Thoracic aorta (tissue), 1 donor: ENCODE results near the gene UBE2D4.

GRCh38 chr7:42240269-42240816 lies 3.3 kb upstream of the GLI3 start:
- RAMPAGE, long total RNA: no peak

GRCh38 chr7:42493333-42494073 lies 256.5 kb upstream of the GLI3 start:
- RAMPAGE, long total RNA: no peak

- RAMPAGE, long total RNA: no peak
Measured at GRCh38 chr7:43044068-43044387, 68.4 kb upstream of the HECW1 start.

- RAMPAGE, long total RNA: no peak
Measured at GRCh38 chr7:43585491-43586034, 2.7 kb downstream of the STK17A start.

DNA sequence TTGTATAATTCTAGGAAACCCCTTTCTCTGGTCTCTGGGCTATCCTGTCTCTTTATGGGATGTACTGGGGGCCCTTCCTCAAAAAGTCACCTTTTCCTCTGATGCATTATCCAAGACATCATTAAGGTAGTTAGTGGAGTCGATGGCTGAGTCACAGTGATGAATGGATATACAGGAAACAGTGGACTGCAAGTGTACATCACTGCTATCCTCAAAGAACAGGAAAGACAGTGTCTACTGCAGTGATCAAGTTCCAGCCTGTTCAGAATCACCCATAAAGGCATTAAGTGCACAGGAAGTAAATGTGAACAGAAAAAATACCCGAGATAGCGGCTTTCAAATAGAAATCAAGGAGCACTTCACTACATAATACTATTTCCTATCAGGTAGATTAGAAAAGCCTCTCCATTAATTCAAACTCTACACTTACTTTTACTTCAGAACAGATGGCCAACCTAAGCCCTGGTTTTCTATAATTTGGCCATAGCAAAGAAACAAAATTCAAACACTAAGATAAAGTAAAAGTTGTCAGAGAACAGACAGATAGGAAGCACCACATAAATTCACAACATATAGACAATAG lies 54.6 kb downstream of the STK17A start:
- RAMPAGE, long total RNA: no peak

DNA sequence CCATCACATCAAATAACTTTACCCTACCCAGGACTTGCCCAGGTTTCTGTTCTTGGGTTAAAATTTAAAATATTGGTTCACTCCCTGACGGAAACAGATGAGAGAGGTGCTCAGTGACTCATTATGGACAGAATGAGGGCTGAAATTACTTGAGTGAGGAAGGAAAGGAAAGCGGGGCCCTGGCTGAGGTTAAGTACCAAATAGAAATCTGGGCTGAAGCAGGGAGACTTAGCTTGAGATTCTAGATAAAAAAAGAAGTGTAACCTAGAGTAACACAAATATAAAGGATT lies 59.6 kb downstream of the COA1 start:
- RAMPAGE, long total RNA: no peak

DNA sequence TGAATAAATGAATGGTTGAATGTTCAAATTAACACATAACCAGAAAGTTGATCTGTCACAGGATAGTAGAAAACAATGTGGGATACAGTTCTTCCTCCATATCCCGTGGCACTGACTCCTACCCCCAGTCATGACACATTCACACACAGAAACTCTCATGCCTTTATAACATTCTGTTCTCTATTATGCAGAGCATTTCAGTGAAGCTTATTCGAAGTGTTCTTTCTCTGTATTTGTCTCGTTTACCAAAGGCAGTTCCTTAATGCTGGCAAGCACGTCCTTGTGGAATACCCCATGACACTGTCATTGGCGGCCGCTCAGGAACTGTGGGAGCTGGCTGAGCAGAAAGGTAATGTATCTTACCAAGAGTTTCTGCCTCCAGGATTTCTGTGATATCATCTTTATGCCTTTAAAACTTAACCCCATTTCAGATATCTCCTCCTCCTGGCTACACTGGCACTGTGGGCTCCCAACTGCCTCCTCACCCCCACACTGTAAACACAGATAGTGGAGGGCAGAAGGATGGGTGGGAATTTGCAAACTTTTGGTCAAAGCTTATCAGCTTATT lies 34.1 kb downstream of the BLVRA start:
- RAMPAGE, long total RNA: no peak

DNA sequence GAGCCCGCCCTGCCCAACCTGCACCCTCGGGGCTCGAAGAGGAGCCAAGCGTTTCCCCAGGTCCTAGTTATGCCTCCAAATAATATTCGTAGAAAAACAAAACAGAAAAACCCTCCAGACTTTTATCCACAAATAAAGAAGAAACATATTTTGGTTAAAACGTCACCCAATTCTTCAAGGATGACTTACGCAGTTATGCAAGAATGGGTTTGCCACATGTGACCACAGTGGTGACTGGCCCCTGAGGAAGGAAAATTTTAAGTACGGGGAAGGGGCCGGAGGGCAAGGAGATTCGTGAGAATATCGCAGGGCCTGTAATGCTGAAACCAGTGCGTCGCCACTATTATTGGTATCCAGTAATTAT lies 494 bp upstream of the MRPS24 start:
- RAMPAGE, long total RNA: no peak

GRCh38 chr7:43872185-43873345 lies 3.2 kb upstream of the MRPS24 start:
- RAMPAGE, long total RNA: no peak

GRCh38 chr7:43874486-43874685 lies 5.1 kb upstream of the MRPS24 start:
- RAMPAGE, long total RNA: no peak

DNA sequence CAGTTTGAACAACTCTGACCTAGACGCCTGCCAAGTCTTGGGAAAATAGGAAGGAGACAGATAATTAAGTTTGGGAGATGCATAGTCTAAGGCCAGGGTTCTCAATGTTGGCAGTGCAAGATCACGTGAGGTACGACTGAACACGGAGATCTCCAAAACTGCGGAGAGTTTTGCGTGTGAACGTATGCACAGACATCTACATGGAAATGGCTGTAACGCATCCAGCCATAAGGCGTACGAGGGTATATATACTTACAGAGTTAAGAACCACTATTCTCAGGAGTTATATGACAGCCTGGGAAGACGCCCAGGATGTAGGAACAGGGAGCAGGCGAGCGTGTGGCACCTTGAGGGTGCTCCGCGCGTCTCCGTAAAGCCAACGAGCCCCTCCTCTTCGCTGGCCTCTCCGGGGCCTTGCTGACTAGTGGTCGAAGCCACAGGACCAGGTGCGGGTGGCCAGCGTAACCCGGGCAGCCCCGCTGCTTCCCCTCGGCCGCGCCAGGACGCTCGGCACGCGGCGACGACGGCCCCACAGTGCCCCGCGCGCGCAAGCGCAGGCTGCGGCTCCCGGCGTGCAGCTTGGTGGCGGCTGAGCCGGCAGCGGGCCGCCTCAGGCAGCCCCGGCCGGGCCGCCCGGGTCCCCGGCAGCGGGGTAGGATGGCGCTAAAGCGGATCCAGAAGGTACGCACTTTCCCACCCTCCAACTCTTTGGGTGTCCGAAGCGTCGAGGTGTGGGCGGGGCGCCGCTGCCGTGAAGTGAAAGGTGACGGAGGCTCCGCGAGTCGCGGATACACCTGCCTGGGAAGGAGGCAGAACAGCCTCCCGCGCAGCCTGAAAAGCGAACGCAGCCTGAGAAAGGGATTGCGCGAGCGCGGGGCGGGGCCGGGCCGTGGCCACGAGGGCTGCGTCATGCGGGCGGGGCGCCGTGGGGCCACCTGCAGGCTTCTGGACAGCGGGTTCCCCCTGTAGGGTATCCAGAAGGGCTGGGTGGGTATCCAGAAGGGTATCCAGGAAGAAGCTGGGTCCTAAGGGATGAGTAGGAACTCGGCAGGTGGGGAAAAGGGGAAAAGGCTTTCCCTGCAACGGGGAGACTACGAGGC lies at the start of gene UBE2D4:
TSS of gene UBE2D4 (plus strand) at position 561 of the 1,100 bp plus-strand sequence.
- RAMPAGE, long total RNA: no peak

- RAMPAGE, long total RNA: no peak
Measured at GRCh38 chr7:44059166-44059924, 6.0 kb downstream of the PGAM2 start.

- RAMPAGE, long total RNA: no peak
Measured at GRCh38 chr7:44081246-44081690, 1.1 kb downstream of the POLM start.

- RAMPAGE, long total RNA: no peak
Measured at GRCh38 chr7:44100961-44101641, 3.0 kb upstream of the AEBP1 start.

DNA sequence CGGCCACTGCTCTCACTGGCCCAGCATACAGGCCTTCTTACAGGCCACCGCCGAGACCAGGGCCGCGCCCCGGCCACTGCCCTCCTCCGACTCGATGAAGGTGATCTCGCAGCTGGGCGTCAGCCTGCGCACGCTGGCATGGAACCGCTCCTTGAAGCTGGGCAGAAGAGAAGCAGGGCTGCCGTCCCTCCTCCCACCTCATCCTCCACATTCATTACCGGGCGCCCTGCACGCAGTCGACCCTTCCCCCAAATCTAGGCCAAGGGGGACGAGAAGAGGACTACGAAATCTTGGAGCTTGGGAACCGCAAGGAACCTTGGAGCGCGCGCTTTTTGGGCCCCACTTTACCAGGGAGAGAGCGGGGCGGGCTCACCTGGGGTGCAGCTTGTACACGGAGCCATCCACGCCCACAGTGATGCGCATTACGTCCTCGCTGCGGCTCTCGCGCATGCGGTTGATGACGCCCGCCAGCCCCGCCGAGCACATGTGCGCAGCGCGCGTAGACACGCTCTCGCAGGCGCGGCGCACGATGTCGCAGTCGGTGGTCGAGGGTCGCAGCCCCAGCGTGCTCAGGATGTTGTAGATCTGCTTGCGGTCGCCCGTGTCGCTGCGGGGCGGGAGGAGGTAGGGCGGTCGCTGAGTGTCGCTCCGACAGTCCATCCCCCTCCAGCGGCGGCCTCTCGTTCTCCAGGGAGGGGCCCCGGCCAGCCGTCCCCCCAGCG lies 4.2 kb upstream of the MYL7 start:
- RAMPAGE, long total RNA: no peak

DNA sequence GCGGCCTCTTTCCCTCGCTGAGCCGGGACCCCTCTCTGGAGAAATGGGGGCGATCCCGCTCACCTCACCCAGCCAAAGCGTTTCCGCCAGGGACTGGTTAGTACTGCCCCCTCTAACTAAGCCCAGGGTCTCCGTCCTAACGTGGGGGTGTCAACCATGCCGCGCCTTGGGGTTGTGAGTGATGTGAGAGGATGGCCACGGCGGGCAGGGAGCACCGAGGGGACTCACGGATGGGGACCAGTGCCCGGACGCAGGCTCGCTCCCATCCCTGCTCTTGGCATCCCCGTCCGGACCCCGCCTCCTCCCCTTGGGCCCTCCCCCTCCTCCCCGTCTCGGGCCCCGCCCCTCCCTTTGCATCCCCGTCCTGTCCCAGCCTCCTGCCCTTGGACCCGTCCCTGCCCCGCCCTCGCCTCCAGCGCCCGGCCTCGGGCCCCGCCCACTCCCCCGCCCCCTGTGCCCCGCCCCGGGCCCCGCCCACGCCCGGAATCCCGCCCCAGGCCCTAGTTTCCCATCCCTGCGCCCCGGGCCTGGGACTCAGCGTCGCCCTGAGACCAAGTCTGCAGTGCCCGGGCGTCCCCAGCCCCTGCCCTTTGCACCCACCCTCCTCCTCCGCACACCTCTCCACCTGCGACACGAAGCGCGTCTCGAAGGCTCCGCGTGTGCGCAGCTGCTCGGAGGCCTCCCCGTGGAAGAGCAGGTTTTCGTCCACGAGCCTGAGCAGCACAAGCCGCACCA lies 4.9 kb upstream of the MYL7 start:
- RAMPAGE, long total RNA: no peak

- RAMPAGE, long total RNA: no peak
Measured at GRCh38 chr7:44147374-44147849, 6.3 kb upstream of the MYL7 start.

DNA sequence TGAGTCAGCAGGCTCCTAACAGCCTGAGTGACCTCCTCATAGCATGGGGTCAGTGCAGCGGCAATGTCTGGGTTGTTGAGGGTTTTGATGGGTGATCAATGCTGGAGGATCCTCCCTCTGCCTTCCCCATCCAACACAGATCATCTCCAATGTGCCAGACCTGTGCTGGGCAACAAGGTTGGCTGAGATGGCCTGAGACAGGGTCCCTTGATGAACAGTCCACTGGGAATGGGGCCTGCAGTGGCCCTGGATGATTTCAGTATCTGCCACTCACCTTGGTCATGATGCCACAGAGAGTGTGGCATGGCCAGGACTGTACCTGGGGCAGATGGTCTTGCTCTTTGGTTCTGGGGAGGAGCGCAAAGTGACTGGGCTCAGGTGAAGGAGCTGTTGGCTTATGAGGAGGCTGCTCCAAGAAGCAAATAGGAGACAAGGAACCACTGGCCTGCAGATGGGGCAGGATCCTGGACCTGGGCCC lies 55.7 kb upstream of the CAMK2B start:
- RAMPAGE, long total RNA: no peak

GRCh38 chr7:44467703-44468091 lies 22.8 kb downstream of the NUDCD3 start:
- RAMPAGE, long total RNA: start-site peak on the plus strand at chr7:44467842-44467854, 53 reads

DNA sequence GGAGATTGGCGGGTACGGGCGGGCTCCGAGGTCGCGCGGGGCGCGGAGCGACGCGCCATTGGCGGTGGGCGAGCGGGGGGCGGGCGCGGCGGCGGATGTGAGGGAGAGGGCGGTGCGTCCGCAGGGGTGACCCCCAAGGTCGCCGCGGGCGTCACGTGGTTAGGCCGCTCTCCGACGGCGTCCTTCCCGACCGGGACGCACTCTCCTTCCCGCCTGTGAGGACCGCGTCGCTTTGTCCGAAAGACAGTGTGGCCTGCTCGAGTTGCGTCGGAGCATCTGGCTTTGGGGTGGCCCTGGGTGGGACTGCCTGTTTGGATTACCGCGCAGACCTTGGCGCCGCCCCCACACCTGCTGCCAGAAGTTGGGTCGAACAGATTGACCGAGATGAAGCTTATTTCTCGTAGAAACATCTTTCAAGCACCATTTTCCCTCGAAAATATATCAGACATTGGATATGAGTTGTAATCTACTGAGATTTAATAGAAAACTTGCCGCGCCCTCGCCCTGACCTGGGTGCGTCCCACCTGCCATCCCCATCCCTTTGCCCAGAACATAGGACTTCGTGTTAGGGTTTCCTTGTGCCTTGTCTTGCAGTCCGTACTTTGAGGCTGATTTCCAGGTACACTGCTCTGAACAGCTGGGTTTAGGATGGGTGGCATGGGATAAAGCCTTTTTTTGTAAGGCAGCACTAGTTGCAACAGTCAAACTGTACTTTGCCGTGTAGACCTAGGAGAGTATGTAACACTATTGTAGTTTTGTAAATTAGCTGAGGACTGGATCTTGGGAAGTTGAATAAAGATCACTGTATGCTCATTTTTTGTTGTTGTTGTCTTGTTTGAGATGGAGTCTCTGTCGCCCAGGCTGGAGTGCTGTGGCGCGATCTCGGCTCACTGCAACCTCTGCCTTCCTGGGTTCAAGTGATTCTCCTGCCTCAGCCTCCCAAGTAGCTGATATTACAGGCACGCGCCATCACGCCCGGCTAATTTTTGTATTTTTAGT lies 758 bp downstream of the OGDH start:
- RAMPAGE, long total RNA: start-site peak on the plus strand centred at position 193 of the sequence, 186 bp wide, 21 reads